ENCODE data around the gene C6.

GRCh38 chr5:39202297-39203223 is 16.8 kb downstream of the FYB1 start:
- PRO-cap, 4 experiments, result peak in 4 of 4 experiments; most common plus-strand start chr5:39203150 (in 4); most common minus-strand start chr5:39202923 (in 1)
- RAMPAGE, long total RNA, 4 experiments, result start-site peak on the minus strand in 2 of 4 experiments, at chr5:39202997-39203070 at its widest, 479 to 585 reads per replicate

DNA sequence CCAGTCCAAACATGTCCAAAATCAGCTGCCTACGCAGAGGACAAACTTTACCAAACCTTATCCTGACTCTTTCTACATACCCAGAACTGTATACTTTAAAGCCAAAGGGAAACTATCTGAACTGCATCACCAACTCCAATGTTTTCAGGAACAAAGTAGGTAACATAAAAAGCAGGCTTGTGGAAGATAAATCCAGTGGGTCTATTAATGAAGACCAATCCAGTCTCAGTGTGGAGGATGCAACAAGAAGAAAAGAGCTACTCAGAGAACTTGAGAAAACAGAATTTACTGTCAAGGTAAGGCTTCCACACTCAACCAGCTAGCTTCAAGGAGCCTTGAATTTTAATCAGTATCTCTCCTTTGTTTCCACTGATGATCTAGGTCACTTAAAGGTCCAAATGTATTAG is 36.2 kb upstream of the FYB1 start:
- PRO-cap, 4 experiments, result no peak in any of the 4 experiments
- RAMPAGE, long total RNA, 4 experiments, result no peak in any of the 4 experiments

DNA sequence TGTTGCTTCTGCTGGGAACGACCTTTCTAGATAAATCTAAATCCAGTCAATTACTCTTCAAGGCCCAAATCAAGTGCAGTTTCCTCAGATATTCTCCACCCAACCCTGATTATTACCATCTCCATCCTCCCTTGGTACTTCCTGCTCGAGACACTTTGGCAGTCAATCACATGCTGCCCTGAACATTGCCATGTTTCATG is 37.2 kb upstream of the DAB2 start:
- PRO-cap, 4 experiments, result no peak in any of the 4 experiments
- RAMPAGE, long total RNA, 4 experiments, result no peak in any of the 4 experiments

GRCh38 chr5:39757472-39757799 is 332.7 kb upstream of the DAB2 start:
- PRO-cap, 4 experiments, result no peak in any of the 4 experiments
- RAMPAGE, long total RNA, 4 experiments, result no peak in any of the 4 experiments

DNA sequence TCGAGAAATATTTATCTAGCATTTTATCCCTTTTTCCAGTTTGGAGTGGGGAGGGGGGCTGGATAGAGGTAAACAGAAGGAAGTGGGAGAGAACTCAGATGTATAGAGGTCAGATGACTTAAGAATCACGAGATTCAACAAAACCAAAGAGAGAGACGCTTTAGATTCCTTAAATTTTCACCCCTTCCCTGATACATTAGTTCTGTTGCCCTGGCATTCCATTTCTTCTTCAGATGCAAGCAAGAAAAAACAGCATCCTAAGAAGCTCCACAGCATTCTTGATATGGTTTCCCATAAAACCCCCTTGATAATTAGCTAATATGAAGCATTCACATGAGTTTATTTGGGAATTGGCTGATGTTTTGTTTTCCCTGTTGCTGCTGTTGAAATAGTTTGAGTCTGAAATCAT is 335.8 kb upstream of the DAB2 start:
- PRO-cap, 4 experiments, result no peak in any of the 4 experiments
- RAMPAGE, long total RNA, 4 experiments, result no peak in any of the 4 experiments

DNA sequence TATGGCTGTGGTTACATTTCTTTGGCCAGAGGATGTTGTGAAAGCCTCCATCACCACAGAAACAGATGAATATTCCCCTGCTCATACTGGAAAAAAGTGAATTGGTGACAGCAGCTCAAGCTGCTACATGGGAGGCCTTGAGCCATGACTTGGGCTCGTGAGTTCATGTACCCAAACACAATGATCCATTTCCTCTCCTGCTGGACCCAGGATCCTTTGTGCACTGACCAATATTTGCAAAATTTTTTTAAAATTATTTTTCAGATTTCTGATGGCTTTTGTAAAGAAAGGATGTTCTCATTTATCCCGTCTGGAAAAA is 336.2 kb upstream of the DAB2 start:
- PRO-cap, 4 experiments, result no peak in any of the 4 experiments
- RAMPAGE, long total RNA, 4 experiments, result no peak in any of the 4 experiments

GRCh38 chr5:40584223-40584600 is 95.5 kb upstream of the PTGER4 start:
- PRO-cap, 4 experiments, result no peak in any of the 4 experiments
- RAMPAGE, long total RNA, 4 experiments, result no peak in any of the 4 experiments

GRCh38 chr5:40682708-40683077 is 3.0 kb downstream of the PTGER4 start:
- PRO-cap, 4 experiments, result peak in 2 of 4 experiments; most common minus-strand start chr5:40682781 (in 2)
- RAMPAGE, long total RNA, 4 experiments, result no peak in any of the 4 experiments

DNA sequence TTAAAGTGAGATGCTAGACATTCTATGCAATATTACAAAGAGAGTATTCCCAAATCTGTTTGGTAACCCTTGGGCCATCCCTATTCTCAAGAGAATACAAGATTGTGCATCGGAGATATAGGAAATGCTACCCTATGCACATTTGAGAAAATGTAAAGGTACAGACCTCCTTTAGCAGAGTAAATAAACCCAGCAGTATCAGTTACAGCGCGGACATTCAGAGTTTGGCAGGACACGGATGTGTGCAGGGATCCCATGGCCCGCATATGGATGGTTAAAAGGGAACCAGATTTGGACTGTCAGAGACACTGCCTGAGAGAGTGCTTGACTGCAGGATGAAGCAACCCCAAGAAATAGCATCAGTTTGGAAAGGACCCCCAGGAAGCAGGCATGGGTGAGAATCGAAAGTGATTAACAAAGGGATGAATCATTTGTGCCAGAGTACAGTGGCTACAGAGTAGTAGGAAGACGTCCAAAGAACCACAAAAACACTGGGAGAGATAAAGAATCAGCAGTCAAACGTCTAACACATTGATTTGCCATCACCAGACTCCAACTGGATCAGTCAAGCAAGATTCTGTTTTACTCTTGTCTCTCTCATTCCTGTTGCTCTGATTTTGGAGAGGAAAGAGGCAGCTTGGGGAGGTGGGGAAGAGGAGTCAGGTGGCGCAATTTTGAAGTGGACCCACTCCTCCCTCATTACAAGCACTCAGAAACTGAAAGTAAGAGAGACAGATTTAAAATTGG is 5.5 kb downstream of the C7 start:
- PRO-cap, 4 experiments, result peak in 2 of 4 experiments; most common plus-strand start position 460 of the sequence (in 2)
- RAMPAGE, long total RNA, 4 experiments, result no peak in any of the 4 experiments

GRCh38 chr5:40936790-40936989 is 27.4 kb downstream of the C7 start:
- PRO-cap, 4 experiments, result no peak in any of the 4 experiments
- RAMPAGE, long total RNA, 4 experiments, result no peak in any of the 4 experiments

DNA sequence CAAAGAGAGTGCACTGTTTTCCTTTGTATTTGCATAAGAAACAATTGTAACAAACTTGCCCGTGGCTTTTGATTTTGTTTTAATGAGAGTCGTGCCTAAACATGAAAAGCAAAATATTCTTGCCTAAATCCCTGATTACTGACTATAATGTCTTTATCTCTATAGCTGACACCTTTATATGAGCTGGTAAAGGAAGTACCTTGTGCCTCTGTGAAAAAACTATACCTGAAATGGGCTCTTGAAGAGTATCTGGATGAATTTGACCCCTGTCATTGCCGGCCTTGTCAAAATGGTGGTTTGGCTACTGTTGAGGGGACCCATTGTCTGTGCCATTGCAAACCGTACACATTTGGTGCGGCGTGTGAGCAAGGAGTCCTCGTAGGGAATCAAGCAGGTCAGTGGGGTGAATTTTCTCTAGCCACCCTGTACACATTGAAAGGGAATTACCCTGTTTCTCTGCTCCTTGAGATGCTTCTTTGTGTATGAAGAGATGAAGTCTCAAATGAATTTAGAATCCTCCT is 48.6 kb downstream of the C7 start:
- PRO-cap, 4 experiments, result no peak in any of the 4 experiments
- RAMPAGE, long total RNA, 4 experiments, result no peak in any of the 4 experiments

GRCh38 chr5:41213307-41213840 is at the start of gene C6:
Gene C6 (minus strand): TSS chr5:41213532.
- PRO-cap, 4 experiments, result no peak in any of the 4 experiments
- RAMPAGE, long total RNA, 4 experiments, result no peak in any of the 4 experiments

- PRO-cap, 4 experiments, result no peak in any of the 4 experiments
- RAMPAGE, long total RNA, 4 experiments, result no peak in any of the 4 experiments
Observed at GRCh38 chr5:41286237-41286575, 72.9 kb upstream of the C6 start.

DNA sequence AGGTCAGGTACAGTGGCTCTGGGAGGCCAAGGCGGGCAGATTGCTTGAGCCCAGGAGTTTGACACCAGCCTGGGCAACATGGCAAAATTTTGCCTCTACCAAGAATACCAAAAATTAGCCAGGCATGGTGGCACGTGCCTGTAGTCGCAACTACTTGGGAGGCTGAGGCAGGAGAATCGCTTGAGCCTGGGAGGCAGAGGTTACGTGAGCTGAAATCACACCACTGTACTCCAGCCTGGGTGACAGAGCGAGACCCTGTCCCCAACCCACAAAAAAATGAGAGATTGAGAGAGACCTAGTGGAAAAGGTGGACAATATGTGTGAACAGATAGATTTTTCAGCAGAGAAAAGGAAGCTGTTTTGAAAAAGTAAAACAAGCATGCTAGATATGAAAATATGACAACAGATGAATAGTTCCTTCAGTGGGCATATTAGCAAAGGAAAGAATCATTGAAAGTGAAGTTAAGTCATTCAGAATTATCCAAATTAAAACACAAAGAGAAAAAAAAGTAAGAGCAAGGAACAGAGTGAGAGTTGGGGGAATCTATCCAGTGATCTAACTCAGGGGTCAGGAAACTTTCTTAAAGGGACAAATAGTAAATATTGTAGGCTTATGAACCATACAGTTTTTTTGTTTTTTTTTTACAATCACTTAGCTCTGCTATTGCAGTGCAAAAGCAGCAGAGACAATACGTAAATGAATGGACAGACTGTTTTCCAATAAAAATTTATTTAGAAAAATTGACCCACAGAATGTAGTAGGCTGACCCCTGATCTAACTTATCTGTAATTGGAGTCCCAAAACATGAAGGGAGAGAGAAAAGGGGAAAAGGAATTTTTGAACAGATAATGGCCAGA is 11.4 kb downstream of the FBXO4 start:
- PRO-cap, 4 experiments, result no peak in any of the 4 experiments
- RAMPAGE, long total RNA, 4 experiments, result no peak in any of the 4 experiments

- PRO-cap, 4 experiments, result no peak in any of the 4 experiments
- RAMPAGE, long total RNA, 4 experiments, result no peak in any of the 4 experiments
Observed at GRCh38 chr5:42515489-42516032, 92.3 kb downstream of the GHR start.

- PRO-cap, 4 experiments, result no peak in any of the 4 experiments
- RAMPAGE, long total RNA, 4 experiments, result no peak in any of the 4 experiments
Observed at GRCh38 chr5:42570120-42570792, 147.0 kb downstream of the GHR start.

DNA sequence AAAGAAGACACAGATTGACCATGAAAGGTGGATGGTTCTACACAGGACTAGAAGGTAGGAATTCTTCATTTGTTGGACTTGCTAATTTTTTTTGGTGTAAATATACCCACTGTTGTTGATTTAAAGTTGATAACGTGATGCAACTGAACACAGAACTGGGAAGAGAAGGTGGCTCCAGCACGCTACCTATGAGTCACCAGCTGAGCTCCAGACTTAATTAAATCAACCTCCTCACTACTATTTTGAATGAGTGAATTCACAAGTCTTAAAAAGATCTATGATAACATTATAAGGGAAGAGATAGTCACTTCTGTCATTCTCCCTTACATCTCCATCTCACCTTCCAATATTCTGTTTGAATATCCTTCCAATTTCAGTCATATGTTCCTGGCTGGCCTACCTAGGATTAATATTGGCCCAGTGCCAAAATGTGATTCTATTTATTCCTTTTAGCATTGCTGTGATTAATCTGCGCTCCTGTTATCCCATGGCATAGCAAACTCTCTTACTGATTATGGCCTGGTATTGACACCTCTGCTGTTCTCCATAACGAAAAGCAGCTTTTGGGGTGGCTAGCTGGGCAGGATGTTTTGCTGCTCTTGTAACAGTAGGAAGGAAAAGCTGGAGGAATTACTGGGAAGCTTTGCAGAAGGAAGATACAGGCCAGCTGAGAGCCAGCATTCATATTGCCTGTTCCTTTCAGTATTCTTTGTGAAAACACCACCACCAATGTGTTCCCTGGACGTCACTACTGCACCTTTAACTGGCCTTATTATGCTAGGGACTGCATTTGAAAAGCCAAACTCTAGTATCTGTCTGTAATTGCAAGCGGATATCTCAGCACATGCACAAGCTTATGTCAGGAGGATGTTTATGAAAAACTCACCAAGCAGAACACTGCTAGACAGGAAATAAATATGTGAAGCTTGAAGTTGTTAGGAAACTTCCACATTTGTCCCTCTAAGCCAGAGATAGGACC is 135.7 kb upstream of the CCDC152 start:
- PRO-cap, 4 experiments, result peak in 2 of 4 experiments; most common plus-strand start position 821 of the sequence (in 1); most common minus-strand start position 765 of the sequence (in 2)
- RAMPAGE, long total RNA, 4 experiments, result no peak in any of the 4 experiments

GRCh38 chr5:42881860-42882186 is 70.1 kb upstream of the SELENOP start:
- PRO-cap, 4 experiments, result no peak in any of the 4 experiments
- RAMPAGE, long total RNA, 4 experiments, result no peak in any of the 4 experiments

DNA sequence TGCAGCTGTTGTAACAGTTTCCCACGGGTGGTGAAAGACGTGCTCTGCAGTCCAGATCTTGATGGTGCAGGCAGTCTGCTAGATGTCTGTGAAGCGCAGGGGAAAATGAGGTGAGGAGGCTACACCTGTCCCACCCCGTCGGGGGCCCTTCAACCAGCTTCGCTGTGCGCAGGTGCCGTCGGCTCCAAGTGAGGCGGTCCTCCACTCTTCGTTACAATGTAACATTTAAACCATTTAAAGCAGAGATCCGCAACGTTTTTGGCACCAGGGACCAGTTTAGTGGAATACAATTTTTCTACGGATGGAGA is 96.9 kb upstream of the SELENOP start:
- PRO-cap, 4 experiments, result no peak in any of the 4 experiments
- RAMPAGE, long total RNA, 4 experiments, result no peak in any of the 4 experiments

GRCh38 chr5:42908913-42909209 is 97.2 kb upstream of the SELENOP start:
- PRO-cap, 4 experiments, result no peak in any of the 4 experiments
- RAMPAGE, long total RNA, 4 experiments, result no peak in any of the 4 experiments

Measured in spleen (tissue), 7 donors.